Neural cell (in vitro differentiated cells): ENCODE measurements around a stretch of chr1.

DNA sequence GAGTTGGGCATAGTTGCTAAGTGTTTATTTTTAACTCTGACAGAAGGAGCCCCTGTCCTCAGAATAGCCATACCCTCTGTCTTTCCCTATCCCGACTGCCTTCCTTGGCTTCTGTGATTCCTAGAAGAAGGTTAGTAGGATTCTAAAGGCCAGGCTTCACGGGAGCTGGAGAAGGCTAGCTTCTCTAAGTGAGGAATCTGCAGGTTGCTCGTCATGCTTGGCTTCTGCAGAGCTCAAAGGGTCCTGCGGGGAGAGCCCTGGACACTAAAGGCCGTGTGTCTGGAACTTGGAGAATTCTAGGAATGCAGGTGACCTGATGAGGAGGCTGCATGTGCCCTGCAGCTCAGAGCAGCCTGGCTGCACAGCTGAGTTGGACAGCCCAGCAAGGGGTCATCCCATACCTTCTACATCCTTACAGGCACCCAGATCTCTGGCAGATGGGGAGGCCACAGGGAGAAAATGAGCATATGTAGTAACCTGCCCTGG, 9.8 kb downstream of the MAPKAPK2 start:
- RAMPAGE, long total RNA: no peak

DNA sequence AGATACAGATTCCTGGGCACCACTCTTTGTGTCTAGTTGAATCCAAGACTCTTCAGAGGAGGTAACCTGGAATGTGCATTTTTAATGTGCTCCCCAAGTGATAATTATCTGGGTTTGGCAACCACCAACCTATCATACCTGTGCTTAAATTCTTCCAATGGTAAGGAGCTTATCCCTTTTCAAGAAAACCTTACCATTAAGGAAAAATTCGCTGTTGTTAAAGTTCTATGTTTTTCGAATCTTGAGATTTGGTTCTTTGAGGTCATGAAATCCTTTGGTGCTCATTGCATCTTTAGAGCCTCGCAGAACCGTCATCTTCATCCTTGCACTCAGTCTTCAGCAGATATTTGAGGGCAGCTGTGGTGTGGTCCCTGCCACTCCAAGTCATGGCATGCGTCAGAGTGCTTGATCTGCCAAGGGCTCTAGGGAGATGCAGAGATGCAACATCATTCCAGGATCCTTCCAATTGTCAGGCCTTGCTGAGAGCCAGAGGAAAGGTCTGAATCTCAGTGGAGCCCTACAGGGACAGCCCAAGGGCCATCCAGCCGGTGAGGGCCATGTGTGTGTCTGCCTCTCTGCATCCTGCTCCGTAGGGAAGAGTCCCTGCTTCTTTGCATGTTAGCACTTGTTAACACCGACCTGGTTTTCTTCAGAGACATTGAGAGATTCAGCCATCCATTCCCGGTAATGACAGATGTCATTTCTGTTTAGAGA, 17.4 kb downstream of the MAPKAPK2 start:
- RAMPAGE, long total RNA: no peak

DNA sequence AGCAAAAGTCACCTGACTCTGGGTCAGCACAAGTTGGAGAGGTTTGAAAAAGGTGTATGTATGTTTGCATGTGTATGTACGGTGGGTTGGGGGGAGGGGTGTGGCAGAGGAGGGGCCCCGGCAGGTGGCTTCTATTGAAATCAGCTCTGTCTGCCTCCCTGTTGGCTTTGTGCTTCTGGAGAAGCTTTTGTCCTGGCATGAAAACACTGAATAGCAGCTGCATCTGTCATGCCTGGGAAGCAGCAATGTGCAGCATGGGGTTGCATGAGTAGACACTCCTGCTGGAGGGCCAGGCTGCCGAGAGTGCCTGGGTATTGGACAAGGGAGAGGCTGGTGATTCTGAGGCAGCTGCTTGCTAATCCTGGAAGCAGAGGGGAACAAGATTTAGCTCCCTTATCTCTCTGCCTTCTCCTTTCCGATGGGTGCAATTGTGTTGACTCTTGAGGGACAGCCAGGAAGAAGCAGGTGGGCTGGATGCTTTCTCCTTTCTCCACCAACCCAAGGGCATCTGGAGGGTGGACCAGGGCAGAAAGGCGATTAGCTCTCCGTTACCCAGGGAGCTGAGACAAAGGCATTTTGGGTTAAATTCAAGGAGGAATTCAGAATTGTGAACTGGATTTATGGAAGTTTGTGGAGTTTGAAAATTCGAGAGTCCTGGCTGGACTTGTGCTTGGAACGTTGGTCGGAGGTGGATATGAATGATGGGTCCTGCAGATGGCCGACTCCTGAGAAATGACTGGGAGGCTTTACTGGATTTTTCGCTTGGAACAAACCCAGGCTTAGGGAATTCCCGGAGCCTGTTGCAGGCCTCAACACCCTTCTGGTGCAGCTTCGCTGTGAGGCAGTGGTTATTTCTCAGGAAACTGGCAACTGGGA, 20.7 kb downstream of the MAPKAPK2 start:
- RAMPAGE, long total RNA: no peak

- RAMPAGE, long total RNA: no peak
Measured at GRCh38 chr1:206728501-206729256, 41.9 kb upstream of the IL19 start.

DNA sequence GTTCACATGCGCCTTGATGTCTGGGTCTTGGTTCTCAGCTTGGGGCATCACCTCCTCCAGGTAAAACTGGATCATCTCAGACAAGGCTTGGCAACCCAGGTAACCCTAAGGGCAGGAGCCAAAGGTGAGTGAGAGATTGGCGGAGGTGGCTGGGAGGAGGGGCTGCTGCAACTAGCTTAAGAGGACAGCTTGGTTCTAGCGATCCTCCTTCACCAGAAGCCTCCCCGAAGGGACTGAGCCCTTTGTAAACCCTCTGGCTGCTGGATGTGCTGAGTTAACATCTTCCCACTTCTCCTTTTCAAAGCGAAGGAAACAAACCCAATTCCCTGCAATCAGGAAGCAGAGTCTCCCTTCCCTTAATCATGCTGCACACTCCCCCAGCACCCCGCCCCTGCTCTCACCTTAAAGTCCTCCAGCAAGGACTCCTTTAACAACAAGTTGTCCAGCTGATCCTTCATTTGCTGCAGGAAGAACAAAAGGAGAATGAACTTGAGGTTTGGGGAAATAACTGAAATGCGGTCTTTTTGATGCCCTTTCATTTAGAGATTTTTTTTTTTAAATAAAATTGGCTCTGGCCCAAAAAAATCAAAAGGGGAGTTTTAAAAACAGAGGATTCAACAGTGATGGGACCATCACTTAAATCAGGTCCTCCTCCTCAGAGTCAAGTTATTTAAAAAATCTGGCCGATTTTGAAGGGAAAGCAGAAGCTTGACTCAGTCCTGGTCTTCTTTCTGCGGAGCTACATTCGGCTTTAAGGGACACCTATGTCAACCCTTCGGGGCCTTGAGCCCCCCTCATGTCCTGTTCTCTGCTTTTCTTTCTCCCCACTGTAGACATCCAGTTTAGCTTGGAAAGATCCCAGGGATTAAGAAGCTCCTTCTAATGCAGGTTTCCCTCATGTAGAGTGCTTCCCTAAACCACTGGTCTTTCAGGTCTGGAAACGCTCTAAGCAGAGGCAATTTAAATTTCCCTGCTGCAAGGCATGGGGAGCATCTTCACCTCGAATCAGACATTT, 689 bp downstream of the IL19 start:
- RAMPAGE, long total RNA: no peak

DNA sequence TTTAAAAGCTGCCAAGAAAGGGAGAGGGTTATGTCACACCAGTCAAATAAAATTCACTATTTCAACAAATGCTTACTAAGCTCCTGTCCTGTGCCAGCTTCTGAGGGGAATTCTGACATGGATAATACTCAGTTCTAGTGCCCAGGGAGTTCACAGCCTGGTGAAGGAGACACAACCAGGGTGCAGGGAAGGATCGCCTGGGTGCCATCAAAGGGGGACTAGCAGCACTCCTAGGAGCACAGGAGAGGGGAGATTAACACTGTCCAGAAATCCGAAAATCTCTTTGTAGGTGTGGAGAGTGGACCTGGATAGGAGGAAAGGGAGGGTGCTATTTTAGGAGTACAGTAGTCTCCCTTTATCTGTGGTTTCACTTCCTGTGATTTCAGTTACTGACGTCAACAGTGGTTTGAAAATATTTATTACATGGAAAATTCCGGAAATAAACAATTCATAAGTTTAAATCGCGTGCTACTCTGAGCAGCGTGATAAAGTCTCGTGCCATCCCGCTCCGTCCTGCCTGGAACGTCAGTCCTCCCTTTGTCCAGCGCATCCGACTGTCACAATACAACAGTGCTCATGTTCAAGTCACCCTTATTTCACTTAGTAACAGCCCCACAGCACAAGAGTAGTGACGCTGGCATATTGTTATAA, 6.6 kb upstream of the IL24 start:
- RAMPAGE, long total RNA: no peak

- RAMPAGE, long total RNA: no peak
Measured at GRCh38 chr1:206898370-206898995, 1.2 kb downstream of the IL24 start.

GRCh38 chr1:206921387-206921804, 345 bp downstream of the FCMR start:
- RAMPAGE, long total RNA: no peak

DNA sequence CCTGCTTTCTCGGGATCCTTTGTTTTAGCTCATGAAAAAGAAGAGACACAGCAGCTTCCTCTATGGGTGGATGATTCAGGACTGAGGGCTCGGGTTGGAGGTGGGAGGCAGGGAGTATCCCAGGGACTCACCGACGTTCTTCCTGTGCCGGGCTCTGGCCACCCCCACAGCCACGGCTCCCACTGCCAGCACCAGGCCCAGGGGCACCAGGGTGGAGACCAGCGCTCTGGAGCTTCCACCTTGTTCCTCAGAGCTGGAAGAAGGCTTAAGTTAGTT, 10.5 kb upstream of the FCMR start:
- RAMPAGE, long total RNA: no peak

GRCh38 chr1:206949158-206949735, 3.0 kb upstream of the PIGR start:
- RAMPAGE, long total RNA: no peak

DNA sequence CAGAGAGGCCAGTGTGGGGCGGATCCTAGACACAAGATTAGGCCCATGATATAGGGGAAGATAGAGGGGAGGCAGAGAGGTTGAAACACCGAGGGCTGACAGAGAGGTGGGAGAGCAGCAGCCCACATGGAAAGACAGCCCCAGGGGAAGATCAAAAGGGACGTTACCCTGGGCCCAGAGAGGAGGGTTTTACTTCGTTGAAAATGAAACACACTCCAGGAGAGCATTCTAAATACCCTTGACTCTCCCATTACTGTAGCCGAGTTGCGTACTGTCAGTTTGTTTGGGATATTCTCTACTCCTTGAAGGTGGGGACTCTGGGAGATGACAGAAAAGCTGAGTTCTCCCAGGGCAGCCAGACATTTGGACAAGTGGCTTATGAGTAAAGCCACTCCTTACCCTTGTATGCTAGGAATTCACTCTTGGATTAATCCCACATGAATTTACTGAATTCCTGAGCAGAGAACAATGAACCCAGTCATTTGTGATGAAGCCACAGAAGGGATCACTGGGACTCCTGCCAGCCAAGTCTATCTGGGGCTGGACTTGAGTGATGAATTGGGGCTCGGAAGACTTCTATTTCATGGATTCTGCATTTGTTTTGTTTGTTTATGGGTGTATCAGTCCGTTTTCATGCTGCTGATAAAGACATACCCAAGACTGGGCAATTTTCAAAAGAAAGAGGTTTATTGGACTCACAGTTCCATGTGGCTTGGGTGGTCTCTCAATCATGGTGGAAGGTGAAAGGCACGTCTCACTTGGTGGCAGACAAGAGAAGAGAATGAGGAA, 25.2 kb downstream of the C1orf116 start:
- RAMPAGE, long total RNA: no peak

DNA sequence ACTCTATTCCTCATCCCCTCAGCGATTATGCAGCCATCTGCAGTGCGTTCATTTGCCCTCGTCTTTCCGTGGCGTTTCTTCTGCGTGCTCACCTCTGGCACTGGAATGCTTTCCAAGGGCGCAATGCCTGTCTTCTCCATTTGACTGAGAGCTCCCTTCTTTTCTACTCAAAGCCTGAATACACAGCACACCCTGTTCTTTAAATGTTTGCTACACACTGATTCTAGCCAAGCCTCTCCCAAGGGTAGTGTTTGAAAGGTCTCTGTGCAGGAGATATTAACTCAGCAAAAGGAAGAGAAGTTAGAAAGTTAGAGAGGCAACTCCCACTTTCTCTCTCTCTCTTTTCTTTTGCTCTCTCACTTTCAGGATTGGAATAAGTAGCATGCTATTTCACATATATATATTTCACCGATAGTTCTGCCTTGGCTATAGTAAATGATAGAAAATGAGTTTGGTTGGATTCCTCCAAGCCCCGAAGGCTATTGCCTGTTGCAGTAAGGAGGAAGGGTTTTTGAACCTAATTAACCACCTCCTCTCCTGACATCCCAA, 22.5 kb downstream of the C1orf116 start:
- RAMPAGE, long total RNA: no peak

DNA sequence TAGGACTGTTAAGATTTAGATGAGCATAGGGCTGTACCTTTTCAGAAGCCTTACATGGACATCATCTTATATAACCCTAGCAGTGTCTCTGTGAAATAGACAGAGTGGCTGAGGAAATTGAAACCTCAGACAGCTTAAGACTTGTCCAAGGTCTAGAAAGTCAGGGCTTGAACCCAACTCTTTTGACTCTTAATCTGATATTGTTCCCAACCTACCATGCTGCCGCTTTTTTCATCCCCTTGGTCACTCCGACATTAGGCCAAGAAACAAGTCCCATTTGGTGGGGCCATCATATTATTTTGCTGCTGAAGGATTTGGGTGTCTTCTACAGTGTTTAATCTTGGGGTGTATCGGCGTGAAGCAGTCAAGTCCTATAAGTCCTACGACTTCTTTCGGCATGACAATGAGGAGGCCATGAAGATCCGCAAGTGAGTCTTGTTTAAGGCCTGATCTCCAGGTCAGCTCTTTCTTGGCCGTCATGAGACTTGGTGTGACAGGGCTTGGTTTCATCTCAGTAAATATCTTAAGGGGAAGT, 9.3 kb downstream of the PFKFB2 start:
- RAMPAGE, long total RNA: no peak

GRCh38 chr1:207108979-207109451, 5.0 kb downstream of the C4BPA start:
- RAMPAGE, long total RNA: no peak

DNA sequence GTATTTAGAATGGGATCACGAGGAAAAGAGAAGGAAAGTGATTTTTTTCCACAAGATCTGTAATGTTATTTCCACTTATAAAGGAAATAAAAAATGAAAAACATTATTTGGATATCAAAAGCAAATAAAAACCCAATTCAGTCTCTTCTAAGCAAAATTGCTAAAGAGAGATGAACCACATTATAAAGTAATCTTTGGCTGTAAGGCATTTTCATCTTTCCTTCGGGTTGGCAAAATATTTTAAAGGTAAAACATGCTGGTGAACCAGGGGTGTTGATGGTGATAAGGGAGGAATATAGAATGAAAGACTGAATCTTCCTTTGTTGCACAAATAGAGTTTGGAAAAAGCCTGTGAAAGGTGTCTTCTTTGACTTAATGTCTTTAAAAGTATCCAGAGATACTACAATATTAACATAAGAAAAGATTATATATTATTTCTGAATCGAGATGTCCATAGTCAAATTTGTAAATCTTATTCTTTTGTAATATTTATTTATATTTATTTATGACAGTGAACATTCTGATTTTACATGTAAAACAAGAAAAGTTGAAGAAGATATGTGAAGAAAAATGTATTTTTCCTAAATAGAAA, 38.5 kb downstream of the CD55 start:
- RAMPAGE, long total RNA: no peak

DNA sequence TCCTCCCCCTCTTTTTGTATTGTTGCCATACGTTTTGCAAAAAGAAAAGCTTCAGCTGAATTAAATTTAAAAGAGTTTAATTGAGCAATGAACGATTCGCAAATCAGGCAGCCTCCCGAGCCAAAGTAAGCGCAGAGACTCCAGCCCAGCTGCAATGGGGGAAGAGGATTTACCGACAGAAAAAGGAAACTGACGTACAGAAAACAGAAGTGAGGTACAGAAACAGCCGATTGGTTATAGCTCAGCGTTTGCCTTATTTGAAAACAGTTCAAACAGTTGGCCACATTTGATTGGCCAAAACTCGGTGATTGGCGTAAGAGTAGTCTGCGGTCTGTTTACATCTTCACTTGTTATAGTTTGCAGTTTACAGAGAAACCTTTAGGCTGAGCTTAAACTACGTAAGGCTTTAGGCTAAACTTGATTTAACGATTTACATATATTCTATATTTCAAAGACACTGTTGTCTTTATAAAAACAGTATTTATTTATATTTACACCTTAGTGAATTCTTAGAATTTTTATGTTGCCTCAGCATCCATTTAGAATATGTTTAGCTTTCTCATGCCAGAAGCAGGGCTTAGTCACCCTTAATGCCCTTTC, 23.7 kb downstream of the CR1 start:
- RAMPAGE, long total RNA: no peak

- RAMPAGE, long total RNA: no peak
Measured at GRCh38 chr1:207809073-207809506, 57.2 kb downstream of the CD46 start.

DNA sequence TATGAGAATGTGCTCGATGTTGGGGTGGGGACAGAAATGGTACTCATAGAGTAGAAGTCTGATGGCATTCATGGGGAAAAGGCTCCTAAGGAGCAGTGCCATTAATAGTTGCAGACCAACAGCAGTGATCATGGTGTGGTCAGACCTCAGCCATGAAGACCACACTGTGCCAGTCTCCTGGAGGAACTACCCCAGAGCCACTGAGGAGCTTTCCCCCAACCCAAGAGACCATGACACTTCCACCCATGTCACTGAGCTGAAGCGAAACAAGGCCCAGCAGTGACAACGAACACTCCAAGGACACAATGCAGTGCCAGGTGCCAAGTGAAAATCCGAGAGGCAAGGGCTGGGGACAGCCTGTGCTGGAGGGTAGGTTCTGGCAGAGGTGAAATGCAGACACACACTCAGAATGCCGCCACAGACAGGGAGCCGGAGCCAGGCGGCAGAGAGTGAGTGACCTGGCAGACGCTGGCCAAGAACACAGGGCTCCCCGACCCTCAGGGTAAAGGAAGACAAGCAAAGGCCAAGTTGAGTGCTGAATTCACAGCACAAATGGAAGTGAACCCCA, 78.8 kb downstream of the CD46 start:
- RAMPAGE, long total RNA: no peak

DNA sequence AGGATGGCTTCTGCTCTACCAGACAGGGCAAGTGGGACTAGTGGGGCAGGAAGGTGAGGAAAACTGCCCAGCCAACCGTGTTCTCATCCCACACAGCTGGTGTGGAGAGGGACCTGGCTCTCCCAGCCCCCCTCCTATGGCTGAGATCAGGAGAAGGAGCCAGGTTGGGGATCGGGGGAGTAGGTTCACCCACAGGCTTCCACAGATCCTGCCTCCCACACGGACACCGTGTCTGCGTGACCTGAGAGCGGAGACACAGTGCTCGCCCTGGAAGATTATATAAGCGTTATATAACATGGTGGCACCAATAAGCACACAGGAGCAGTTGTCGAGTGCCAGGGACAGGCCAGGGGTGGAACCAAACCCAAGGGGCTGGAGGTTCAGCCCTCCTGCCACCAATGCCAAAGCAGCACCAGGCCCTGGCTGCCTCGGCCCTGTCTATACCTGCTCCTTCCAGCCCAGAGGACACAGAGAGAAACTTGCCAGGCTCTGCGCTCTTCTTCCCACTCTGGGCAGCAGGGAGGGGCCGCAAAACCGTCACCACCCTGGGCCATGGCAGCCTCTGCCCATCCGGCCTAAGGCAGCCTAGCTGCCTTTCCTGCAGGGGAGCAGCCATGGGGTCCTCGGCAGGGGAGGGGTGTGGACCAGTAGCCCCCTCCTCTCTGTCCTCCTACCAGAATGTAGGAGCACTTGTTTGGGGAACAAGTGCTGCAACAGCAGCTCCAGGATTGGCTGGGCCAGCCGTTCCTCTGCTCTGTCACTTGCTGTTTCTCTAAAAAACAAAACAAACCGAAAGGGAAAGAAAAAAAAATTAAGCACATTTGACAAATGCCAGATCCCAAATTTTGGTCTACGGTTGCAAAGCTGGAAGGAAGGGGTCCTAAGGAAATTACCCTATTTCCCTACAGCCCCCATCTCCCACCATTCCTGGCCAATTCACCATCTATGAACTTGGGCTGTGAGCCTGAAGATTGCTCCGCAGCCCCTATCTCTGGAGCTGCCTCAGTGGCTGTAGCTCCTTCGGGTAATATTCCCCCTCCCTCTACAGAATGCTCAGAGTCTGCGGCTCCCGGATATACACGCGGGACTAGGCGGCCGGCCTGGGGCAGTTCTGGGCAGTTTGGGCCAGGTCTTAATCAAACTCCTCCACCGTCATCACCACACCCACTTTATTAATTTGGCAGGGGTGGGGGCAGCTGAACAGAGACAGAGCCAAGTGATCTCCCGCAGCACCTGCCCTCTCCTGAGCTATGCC, 43.2 kb downstream of the CD34 start:
- RAMPAGE, long total RNA: no peak

- RAMPAGE, long total RNA: no peak
Measured at GRCh38 chr1:207869758-207870201, 41.1 kb downstream of the CD34 start.